Camera-type eye (tissue), 1 donor: ENCODE measurements around a stretch of chr2.

DNA sequence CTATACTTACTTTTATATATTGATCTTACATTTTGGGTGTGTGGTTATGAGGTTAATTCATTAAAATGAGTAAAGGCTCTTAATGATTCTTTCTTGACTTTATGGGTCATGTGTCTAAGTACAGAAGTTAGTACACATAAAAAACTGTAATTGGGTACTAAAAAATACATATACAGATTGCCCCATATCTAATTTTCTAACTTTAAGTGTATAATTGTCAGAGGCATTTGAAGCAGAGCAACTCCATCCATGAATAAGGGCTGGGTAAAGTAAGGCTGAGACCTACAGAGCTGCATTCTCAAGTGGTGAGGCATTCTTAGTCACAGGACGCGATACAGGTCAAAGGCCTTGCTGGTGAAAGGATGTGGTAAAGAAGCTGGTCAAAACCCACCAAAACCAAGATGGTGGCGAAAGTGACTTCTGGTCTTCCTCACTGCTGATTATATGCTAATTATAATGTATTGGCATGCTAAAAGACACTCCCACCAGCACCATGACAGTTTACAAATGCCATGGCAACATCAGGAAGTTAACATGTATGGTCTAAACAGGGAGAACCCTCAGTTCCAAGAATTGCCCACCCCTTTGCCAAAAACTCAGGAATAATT, 50.0 kb downstream of the SLC8A1 start:
- RAMPAGE, long total RNA = no peak

DNA sequence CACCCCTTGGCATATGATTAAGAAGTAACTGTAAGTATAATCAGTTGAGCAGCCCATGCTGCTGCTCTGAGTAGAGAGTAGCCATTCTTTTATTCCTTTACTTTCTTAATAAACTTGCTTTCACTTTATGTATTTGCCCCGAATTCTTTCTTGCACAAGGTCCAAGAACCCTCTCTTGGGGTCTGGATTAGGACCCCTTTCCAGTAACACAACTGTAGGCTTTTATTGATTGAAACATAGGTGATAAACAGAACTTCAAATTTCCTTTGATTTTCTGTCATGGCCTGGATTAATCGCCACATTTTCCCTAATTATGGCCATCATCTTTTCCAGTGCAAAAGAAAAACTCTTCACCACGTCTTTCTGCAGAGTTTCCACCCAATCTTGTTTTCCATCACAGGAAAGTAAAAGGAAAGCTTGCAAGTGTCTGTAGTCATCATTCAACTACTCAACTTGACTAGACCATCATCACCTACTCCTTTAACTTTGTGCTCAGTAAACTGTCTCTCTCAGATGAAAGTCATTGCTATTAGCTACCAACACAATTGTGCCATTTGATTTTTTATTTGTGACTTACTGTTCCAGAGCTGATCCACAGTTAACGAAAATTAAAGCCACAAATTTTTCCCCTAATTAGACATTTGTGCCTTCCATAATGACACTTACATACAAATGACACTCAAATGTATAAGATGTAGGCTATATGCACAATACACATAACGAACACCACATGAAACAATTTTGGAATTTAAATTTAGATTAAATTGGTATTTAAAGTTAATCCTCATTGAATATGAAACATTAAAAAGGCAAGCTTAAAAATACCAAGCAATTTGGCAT, 49.3 kb downstream of the SLC8A1 start:
- RAMPAGE, long total RNA = no peak

DNA sequence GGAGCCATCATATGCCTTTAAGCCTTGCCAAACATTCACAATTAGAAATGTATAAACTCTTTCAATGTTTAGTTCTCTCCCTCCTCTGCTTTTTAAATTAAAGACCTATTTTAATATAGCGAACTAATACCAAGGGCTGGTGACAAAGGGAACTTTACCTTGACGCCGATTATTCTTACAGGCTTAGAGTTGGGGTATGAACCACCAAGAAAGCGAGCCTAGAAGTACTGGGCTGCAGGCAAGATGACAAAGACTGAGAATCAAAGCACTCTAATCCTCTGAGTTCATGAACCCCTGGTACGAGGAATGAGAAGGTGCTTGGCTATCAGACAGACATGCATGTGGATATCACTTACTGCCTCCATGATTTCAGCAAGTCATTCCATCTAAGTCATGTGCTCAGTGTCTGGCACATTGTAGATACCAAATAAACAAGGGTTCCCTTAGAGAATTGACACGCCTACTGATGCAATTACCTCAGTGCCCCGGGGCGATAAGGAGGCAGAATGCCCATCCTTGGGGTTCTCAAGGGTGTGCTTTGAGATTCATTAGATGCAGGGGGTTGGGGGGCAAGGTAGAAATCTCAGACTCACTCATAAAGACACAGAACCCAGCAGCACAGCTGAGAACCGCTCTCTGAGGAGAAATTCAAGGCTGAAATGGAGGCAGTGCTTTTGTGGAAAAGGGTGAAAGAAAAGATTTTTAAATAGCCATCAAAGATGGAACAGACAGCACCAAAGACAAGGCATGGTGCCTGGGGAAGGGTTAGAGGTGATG, 125.6 kb upstream of the PKDCC start:
- RAMPAGE, long total RNA = no peak

GRCh38 chr2:41948246-41949117, 99.3 kb upstream of the PKDCC start:
- RAMPAGE, long total RNA = no peak

- RAMPAGE, long total RNA = no peak
Measured at GRCh38 chr2:42052794-42053742, 5.2 kb downstream of the PKDCC start.

- RAMPAGE, long total RNA = no peak
Measured at GRCh38 chr2:42091960-42092785, 44.4 kb downstream of the PKDCC start.

DNA sequence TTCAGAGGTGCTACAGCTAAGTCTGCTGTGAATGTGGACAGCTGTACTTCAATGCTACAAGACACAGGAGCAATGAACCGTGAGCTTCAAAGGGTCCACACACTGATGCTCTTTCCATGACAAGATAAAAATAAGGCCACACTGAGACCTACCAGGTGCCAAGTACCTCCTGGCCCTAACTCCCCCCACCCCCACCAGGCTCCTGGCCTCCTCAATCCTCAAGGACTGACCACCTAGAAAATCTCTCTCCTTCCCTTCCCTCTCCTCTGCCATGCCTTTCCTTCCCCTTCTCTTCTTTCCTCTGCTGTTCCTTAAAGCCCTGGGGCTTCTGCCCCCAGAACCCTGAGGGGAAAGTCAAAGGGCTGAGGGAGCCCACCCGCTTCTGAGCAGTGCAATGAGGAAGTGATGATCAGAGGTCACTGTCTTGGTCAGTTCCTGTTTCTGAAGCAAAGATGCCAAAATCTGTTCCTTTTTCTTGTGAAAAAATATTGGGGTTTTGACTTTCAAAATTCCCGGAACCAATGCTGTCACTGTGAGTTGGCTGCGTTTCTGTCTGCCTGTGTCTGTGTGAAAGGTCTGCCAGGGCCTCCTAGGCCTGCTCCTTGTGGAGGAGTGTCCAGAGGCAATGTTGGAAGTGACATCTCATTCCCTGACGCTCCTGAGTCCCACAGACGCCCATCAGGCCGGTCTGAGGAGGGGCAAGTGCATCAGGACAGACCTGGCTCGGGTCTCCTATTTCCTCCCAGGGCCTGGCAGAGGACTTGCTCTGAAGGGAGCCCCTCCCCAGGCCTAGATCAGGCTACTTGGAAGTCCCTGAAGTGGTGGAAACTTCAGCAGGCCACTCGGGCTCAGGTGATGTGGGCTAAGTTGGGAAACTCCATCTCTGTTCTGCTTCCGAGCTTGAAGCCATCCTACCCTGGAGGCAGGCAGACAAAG, 50.7 kb downstream of the PKDCC start:
- RAMPAGE, long total RNA = no peak

DNA sequence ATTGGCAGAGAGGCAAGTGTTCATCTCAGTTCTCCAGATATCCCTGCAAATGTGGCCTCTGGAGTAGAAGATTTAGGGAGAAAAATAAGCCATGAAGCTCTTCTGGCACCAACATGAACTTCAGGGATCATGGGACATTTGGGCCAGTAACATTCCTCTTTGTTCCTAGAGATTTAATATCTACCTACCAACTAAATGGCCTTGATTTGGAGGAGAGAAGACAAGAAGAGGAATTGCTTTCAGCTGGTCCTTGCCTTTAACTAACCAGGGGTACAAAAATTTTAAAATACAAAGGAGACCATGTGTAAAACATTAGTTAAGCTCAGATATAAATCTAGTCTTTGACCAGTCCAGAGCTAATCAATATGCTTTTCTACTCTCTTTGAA, 52.6 kb upstream of the EML4 start:
- RAMPAGE, long total RNA = no peak

DNA sequence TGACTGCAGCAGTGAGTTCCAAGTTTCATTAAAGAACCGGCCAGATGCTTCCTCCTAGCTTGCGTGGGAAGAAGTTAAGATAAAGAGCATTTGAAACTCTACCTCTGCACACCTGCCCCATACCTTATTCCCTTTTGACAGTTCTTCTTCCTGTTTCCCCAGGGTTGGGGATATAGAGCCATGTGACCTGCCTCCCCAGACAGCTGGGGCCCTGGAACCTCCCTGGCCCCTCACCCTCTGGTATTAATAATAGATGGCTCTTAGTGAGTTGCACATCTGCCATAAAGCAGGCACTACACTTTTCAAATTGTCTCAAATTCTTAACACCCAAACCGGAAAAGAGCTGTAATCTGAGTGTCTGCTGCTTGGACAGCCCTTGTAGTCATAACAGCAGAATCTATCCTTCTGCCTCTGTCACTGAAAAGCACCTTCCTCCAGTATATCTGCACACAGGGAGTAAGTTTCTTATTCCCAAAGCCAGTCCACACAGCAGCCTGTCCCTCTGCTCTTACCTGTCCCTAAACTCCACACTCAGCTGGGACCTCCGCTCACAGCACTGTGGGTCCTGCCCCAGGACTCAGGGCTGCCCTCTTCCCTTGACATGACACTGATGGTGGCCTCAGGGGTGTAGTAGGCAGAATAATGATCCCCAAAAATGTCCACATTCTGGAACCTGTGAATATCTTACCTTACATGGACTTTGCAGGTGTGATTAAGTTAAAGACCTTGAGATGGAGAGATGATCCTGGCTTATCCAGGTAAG, 39.9 kb upstream of the EML4 start:
- RAMPAGE, long total RNA = no peak

- RAMPAGE, long total RNA = no peak
Measured at GRCh38 chr2:42163544-42163812, 5.7 kb upstream of the EML4 start.

DNA sequence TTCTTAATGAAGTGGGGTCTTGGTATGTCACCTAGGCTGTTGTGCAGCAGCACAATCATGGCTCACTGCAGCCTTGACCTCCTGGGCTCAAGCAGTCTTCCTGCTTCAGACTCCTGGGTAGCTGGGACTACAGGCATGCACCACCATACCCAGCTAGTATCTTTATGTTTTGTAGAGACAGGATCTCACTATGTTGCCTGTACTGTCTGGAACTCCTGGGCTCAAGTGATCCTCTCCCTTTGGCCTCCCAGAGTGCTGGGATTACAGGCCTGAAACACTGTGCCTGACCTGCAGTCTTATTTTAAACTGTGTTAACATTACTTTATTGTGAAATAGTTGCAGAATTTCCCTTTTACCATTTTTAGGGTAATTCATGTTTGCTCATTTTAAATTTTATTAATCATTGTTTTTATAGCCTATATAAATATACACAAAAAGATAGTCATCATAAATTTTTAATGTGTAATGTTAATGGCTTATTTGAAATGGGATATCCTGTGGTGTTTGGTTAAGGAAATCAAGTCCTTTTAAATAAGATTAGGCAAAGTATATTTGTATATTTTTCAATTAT, 24.6 kb downstream of the EML4 start:
- RAMPAGE, long total RNA = no peak

GRCh38 chr2:42866407-42866844, 74.0 kb upstream of the HAAO start:
- RAMPAGE, long total RNA = no peak

- RAMPAGE, long total RNA = no peak
Measured at GRCh38 chr2:42905558-42906218, 113.3 kb upstream of the HAAO start.

DNA sequence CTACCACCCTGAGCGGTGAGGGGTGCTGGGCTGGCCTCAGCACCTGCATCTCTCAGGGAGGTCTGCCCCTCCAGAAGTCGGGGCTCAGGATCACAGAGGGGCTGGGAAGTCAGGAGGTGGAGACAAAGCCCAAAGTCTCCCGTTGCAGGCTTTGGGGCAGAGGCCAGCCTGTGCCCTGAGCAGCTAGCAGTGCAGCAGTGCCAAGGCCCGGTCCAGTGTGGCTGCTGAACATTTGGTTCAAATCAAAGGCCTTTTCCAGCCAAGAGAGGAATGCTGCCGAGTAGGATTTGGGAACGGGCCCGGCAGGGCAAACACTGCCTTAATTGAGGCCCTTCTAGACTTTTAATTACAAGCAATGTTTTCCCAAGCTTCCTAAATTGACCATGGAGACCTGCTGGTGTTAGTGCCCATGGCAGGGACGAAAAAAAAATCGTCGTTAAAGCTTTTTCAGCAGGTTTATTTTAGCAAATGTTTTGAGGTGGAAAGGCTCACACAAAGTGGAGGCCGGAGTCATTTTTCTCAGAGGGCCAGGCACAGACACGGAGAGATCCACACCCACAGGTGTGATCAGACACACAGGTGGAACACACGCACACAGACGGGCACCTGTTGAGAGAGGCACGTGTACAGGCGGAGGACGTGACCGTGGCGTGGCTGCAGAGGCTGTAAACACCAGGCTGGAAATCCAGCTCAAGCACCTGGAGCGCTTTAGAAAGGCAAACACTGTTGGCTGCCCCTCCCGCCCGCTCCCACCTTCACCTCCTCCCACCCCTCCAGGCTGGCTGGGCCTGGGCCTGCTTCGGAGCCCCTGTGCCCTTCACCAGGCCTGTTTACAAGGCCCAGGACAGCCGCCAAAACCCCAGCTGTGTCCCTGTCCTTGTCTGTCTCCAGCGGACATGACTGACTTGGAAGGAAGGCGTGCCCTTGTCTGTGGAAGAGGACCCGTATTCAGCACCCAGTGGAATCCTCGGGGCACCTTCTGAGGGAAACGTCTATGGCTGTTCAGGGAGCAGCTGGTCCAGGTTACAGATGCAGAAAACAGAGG, 133.9 kb upstream of the HAAO start:
- RAMPAGE, long total RNA = no peak

DNA sequence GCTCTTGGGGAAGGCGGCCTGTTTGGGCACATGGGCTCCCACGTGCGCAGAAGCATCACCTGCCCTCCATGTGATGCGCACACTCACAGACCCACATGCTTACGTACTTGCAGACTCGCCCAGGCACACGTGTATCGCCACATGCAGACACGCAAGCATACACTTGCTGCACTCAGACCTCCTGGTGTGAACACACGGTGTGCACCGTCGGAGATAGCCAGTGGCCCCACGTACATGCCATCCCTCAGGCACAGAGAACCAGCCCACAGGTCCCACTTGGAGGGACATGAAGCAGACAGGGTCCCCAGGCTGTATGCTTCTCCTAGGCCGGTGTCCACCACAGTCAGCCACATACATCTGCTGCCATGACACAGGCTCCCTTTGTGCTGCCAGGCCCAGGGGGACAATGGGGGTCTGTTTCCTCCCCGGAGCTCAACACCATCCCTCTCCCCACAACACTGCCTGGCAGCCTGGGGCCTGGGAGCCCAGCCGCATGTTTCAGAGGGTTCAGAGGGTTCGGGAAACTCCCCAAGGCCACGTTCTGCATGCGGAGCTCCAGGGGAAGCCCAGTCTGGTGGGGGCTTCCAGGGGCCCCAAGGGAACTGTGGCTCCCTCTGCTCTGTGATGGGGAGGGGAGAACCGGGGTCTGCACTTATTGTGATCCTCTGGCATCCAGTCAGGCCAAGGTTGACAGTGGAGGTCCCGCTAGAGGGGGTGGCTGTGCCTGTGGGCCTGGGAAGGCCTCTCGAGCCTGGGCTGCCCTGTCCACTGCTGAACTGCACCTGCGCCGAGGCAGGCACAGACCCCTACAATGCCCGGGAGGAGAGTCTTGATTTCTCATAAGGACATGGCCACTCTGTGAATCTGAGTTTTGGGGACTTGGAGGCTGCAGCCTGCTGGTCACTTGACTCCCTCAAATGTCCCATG, 208.1 kb upstream of the HAAO start:
- RAMPAGE, long total RNA = no peak

DNA sequence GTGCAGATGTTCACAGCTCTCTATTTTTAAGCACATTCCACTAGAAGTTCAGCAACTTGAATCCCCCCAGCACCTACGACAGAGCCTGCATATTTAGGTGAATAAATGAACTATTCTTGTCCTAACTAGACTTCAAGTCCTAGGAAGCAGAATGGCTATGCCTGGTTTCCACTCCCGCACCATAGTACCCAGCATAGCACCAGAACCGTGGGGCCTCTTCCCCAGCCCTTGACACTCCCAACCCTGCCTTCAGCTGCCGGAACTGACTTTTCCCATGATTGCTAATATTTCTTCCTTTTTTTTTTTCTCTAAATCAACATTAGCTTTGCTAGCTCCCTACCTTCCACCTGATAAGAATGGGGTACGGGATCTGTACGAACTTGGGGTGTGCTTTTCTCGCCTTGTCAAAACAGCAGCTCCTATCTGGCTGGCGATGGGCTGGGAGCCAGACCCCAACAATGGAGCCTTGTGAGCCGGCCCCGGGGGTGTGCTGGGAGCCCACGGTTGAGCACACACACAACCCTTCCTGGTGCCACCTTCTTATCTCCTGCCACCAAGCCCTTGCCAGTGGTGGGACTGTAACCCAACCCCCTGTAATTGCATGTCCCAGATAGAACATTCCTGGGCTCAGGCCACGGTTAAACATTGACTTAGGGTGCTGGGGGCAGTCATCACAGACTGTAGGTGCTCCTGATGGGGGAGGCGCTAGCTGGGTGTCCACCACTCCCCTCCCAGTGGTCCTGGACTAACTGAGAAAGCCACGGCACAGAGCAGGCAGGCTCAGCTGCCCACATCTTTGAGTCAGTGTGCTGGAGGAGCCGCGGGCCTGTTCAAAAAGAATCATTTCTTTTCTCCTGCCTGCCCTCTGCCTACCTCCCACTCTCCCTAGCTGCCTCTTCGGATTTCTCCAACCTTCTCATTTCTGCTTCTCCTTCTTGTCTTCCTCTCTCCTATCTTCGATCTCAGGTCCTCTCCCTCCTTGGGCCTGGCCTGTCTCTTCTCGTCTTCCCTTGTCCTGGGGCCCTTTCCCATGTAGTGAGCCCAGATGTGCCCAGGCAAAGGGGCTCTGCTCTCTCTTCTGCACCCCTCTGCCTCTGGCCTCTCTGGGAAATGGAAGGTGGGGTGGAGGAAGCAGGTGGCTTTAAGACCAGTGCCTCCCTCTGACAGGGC, 213.1 kb upstream of the HAAO start:
- RAMPAGE, long total RNA = no peak

- RAMPAGE, long total RNA = no peak
Measured at GRCh38 chr2:43026701-43027526, 199.5 kb downstream of the ZFP36L2 start.

- RAMPAGE, long total RNA = no peak
Measured at GRCh38 chr2:43070056-43070551, 156.3 kb downstream of the ZFP36L2 start.

- RAMPAGE, long total RNA = no peak
Measured at GRCh38 chr2:43105874-43106691, 120.3 kb downstream of the ZFP36L2 start.

GRCh38 chr2:43158442-43159478, 67.6 kb downstream of the ZFP36L2 start:
- RAMPAGE, long total RNA = no peak